Gastroesophageal sphincter (tissue), 4 donors: Measurements from ENCODE around the gene C22orf15.

GRCh38 chr22:22758393-22758911, 114.0 kb downstream of the GGTLC2 start:
- PRO-cap, result no peak
- RAMPAGE, long total RNA, 4 experiments, result start-site peak on the plus strand in 1 of 4 experiments, at chr22:22758697-22758705 at its widest, 175 reads per replicate

- PRO-cap, result no peak
- RAMPAGE, long total RNA, 4 experiments, result no peak in any of the 4 experiments
Observed at GRCh38 chr22:22849803-22850232, 37.8 kb upstream of the IGLL5 start.

DNA sequence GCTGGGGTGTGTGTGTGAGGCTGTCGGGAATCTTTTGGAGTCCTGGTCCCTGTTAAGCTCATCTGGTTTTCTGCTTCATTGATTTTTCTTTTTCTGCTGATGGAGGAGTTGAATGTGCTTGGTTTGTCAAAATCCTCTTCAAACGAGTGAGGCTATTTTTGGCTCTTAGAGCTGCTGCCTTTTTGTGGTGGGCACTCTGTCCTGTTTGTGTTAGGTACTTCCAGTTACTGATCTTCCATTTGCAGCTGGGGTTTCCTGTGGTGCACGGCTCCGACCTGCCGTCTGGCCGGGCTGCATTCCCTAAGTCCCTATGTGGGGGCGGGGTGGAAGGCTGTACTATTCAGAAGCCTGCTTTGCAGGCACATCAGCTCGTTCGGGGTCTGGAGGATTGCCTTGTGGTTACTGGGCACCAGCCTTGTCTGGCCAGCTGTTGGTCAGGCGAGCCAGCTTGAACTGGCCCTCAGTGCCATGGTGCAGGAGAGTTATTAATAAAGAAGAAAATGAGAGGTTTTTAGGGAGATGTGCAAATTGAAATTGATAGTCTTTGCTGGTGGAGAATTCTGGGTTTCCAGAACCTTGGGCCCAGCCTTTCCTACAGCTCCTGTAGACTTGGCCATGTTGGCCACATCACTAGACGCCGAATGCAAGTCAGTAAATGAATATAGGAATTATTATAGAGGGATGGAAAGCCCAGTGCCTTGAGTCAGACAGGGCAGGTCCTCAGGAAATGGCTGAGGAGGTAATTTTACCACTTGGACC, 3.1 kb downstream of the BCR start:
- PRO-cap, result unidirectional peak, minus-strand start at position 382 of the sequence
- RAMPAGE, long total RNA, 4 experiments, result no peak in any of the 4 experiments

DNA sequence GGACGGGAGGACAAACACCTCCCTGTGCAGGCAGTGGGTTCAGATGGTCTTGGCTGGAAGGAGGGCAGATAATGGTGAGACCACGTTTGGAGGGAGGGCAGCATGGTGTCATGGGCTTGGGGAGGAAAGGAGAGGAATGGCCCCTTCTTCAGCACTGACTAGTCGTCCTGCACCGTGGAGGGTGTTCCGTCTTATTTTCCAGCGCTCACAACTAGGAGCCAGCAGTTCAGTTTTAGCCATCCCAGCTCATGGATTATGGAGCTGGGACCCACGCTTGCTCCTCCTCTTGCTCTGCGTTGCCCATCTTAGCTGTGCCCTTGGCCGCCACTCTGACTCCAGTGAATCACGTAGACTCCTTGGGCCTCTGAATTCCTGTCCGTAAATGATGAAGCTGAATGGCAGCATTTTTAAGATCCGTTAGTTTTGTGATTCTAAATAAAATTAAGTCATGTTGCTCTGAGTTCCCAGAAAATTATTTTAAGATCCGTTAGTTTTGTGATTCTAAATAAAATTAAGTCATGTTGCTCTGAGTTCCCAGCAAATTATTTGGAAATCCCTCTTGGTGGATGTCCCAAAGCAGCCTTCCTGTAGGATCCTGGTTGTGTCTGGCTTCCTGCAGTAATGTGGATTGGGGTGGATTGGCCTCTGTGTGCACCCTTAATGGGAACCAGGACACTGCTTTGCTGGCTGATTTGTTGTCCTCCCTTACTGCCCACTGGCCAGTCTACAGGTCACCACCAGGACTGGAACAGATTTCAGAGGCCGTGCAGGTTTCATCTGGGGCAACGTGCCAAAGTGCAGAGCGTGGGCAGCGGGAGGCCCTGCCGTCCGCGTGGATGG, 23.9 kb downstream of the BCR start:
- PRO-cap, result no peak
- RAMPAGE, long total RNA, 4 experiments, result no peak in any of the 4 experiments

DNA sequence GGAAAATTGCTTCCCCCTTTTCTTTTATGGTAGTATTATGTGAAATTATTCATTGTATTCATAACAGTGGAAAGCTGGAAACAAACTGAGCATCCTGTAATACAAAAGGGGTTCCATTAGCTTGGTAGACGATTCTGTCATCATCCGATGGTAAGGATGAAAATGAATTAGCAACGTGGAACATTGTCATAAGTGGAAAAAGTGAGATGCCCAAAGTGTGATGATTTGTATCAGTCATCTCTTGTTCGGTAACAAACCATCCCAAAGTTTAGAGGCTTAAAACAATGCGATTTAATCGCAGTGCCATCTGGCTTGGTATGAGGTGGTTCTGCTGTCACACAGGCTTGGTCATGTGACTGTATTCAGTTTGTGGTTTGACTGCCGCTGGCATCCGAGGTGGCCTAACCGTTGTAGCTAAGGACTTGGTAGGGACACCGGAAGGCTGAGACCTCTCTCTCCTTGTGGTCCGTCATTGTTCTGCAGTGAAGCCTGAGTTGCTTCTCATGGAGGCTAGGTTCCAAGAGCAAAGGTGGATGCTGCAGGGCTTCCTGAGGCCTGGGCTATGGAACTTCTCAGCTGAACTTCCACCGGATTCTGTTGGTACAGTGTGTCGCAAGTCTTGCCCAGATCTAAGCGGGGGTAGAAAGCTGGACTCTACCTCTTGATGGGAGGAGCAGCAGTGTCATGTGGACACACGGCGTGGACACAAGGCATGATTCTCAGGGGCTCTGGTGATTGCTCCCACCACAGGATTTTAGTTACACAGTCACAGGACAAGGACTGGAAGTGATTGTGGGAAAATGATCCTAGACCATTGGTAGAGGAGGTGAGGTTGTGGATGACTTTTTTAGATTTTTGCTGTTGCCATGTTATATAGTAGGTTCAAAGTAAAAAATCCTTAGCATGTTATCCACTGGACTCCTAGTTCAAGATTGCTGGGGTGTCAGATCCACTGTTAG, 36.3 kb downstream of the BCR start:
- PRO-cap, result no peak
- RAMPAGE, long total RNA, 4 experiments, result no peak in any of the 4 experiments

DNA sequence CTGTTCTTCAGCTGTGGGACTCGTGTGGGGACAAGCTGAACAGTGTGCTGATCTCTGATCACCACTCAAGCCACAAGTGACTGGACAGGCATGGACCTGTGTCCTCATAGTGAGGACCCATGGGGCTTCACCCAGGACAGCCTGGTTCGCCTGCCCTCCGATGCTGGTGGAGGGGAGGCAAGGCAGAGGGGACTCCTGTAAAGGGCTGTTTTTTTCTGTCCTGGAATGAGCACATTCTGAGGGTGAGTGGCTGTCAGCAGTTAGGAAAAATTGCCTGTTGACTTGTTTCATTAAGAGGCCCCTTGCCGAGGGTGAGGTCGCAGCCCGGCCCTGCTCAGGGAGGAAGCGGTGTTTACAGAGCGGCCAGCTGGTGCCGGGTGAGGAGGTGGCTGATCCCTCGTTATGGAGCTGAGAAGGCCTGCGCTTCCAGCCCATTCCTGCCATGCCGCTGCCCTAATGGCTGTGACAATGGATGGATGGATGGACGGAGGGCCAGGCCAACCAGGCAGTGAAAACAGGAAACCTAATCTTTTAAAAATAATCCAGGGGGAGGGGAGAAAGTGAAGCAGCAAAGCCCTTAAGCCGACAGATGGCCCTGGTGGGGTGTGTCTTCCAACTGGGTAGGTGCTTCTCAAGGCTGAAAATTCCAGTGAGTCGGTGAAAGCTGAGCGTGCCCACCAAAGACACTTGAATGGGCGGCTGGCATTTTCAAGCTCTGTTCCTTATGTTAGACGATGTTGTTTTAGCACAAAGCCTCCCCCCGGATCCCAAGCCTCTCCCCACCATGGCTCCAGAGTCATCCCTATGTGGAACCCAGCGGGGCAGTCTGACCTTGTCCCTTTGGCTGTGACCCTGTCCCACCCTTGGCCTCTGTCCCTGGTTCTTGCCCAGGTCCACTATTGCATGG, 38.5 kb downstream of the BCR start:
- PRO-cap, result no peak
- RAMPAGE, long total RNA, 4 experiments, result no peak in any of the 4 experiments

DNA sequence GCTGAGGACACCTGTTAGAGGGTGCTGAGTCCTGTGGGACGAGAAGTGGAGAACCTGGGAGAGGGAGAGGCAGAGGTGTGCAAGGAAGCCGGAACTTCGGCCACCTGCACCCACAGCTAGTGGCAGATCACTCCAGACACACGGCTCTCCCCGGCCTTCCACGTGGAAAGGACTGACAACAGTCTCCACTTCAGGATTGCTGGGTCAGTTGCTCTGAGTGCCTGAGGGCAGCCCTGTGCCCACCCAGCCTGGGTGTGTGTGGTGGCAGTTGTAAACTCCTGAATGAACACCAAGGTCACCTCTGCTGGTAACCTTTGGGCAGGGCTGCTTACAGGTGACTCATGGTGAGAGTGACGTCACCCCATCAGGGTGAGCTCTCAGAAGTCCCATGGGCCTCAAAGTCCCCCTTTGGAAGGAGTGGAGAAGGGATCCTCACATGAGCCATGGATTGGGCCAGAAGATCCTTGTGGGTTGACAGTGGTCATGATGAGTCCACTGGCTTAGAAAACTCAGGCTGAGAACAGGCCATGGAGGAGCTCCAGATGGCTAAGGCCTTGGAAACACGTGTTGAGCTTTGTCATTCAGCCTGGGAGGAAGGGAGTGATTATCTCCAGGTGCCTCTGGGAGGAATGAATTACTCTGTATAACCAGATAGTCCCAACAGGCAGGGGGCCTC, 71.2 kb downstream of the BCR start:
- PRO-cap, result no peak
- RAMPAGE, long total RNA, 4 experiments, result no peak in any of the 4 experiments

GRCh38 chr22:23315481-23316229, 135.3 kb downstream of the BCR start:
- PRO-cap, result no peak
- RAMPAGE, long total RNA, 4 experiments, result no peak in any of the 4 experiments

GRCh38 chr22:23527279-23527759, 52.8 kb downstream of the IGLL1 start:
- PRO-cap, result no peak
- RAMPAGE, long total RNA, 4 experiments, result no peak in any of the 4 experiments

- PRO-cap, result no peak
- RAMPAGE, long total RNA, 4 experiments, result no peak in any of the 4 experiments
Observed at GRCh38 chr22:23537311-23537783, 42.7 kb downstream of the IGLL1 start.

DNA sequence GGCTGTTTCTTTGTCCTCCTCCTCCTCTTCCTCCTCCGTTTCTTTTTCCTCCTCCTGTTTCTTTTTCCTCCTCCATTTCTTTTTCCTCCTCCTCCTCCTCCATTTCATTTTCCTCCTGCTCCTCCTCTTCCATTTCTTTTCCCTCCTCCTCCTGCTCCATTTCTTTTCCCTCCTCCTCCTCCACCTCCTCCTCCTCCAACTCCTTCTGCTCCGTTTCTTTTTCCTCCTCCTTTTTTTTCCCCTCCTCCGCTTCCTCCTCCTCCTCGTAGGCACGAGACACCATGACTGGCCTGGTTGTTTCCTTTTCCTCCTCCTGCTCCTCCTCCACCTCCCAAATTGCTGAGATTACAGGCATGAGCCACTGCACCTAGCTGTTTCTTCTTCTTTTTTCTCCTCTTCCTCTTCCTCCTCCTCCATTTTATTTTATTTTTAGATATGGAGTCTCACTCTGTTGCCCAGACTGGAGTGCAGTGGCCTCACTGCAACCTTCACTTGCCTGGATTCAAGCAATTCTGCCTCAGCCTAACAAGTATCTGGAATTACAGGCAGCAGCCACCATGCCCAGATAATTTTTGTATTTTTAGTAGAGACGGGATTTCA, 25.7 kb upstream of the DRICH1 start:
- PRO-cap, result no peak
- RAMPAGE, long total RNA, 4 experiments, result no peak in any of the 4 experiments

GRCh38 chr22:23658760-23659362, 26.7 kb upstream of the DRICH1 start:
- PRO-cap, result no peak
- RAMPAGE, long total RNA, 4 experiments, result no peak in any of the 4 experiments

GRCh38 chr22:23687729-23688352, 3.0 kb upstream of the RGL4 start:
- PRO-cap, result no peak
- RAMPAGE, long total RNA, 4 experiments, result no peak in any of the 4 experiments

DNA sequence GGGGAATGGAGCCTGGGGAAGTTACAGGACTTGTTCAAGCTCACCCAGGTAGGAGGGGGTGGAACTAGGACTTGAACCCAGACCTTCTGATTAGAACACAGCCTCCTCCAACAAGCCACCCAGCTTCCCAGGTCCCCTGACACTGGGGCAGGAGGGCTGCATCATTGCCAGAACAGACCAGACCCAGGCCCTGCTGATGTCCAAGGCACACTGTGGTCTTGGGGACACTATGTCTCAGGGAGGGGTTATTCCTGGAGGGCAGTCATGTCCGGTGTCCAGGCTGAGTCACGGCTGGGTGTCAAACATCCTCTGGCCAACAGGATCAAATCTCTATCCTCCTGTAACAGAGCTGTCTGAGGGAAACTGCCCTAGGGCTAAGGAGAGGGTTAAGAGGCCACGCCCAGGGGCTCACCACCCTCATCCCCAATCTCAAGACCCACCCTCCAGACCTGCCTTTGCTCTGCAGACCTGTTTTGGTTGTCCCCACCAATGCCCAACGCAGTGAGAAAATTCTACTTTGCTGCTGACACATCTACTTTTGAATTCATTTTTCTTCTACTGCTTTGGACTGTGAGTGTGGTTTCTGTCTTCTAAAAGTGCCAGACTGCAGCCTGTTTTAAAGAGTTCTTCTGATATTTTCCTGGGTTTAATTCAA, 8.0 kb downstream of the ZNF70 start:
- PRO-cap, result no peak
- RAMPAGE, long total RNA, 4 experiments, result no peak in any of the 4 experiments

DNA sequence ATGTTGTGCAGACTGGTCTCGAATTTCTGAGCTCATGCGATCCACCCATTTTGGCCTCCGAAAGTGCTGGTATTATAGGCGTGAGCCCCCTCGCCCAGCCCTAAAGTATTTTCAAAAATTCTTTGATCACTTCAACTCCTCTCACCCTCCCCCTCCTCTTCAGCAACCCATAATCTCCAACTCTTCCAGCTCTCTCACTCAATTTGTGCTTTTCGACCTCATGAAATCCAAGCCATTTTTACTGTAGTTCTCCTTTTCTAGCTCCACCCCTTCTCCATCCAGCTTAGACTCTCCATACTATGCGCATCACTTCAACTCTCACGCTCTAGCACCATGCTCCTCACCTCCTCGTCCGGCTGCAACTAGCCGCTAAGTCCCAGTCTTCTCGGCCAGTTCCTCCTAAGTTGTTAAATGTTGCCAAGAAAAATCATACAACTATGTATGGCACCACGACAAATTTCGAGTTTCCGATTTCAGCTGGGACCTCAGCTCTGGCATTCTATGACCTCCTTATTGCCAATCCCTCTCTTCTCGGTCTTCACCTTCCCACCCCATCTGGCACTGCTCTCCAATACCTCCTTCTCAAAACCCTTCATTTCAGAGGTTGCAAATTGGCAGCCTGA, 1.2 kb downstream of the ZNF70 start:
- PRO-cap, result no peak
- RAMPAGE, long total RNA, 4 experiments, result no peak in any of the 4 experiments

DNA sequence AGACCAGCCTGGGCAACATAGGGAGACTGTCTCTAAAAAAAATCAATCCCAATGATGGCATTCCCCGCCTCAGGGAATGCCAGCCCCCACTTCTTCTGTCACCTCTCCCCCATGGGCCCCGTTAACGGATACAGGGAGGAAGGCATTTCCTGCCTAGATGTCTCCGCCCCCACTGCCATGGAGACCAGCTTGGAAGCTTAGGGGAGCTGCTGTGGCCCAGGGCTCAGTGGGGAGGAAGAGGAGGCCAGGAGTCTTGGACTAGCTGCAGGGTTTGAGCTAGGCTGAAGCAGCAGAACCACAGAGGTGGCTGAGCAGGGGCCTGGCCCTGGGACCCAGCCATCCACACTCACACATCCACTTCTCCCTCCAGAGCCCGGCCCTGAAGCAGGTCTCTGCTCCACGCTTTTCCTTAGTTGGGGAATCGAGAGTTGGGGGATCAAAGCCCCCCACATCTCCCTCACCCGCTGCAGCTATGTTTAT, at the start of gene C22orf15:
Gene C22orf15 (plus strand): TSS at position 156 of the 480 bp plus-strand sequence.
- PRO-cap, result no peak
- RAMPAGE, long total RNA, 4 experiments, result no peak in any of the 4 experiments

GRCh38 chr22:23768280-23768899, 618 bp upstream of the CHCHD10 start:
- PRO-cap, result no peak
- RAMPAGE, long total RNA, 4 experiments, result no peak in any of the 4 experiments

DNA sequence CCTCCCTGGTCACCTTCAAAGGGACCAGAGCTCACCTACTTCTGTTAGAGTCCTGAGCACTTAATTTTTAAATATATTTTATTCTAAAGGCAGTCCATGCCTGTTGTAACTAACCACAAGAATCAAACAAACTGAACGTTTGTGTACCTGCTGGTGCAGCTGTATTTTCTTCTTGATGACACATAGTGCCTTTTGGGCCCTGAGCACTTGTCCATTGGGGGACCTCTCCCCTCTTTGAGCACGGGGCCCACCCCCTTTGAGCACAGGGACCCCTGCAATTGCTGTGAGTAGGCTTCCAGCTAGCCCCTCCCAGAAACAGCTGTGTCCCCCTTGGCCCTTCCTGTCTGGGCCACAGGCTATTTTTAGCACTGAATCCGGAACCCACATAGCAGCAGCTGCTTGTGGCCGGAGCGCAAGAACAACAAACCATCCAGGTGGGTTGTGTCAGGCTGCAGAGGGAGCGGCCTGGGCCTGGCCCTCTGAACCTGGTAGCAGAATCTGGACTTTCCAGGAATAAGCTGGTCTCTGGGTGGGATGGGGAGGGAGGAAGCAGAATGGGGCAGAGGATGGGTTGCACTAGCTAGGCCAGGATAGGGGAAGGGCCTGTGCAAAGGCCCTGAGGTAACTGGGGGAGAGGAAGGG, 5.6 kb upstream of the DERL3 start:
- PRO-cap, result no peak
- RAMPAGE, long total RNA, 4 experiments, result no peak in any of the 4 experiments

DNA sequence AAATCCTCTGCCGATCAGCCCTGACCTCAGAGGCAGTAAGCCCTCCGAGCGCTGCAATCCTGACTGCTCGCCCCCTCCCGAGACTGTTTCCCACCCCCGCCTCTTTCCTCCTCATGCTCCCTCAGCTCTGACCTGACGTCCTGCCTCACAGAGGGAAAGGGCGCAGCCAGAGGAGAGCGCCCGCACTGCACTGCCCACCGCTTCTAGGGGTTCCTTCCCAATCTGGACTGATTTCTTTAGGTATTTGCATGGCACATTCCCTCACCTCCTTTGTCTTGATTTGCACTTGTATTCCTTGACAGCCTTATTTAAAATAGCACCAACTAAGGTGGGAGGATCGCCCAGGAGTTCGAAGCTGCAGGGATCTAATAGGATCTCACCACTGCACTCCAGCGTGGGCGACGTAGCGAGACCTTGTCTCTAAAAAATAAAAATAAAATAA, 624 bp downstream of the SLC2A11 start:
- PRO-cap, result no peak
- RAMPAGE, long total RNA, 4 experiments, result no peak in any of the 4 experiments

GRCh38 chr22:23882681-23882964, 11.6 kb upstream of the MIF start:
- PRO-cap, result no peak
- RAMPAGE, long total RNA, 4 experiments, result no peak in any of the 4 experiments